ENCODE data around the genes TCHH, LCE1E, LCE1D, LCE1B, IVL, SPRR2D, S100A12, S100A5, S100A3 and INTS3.

DNA sequence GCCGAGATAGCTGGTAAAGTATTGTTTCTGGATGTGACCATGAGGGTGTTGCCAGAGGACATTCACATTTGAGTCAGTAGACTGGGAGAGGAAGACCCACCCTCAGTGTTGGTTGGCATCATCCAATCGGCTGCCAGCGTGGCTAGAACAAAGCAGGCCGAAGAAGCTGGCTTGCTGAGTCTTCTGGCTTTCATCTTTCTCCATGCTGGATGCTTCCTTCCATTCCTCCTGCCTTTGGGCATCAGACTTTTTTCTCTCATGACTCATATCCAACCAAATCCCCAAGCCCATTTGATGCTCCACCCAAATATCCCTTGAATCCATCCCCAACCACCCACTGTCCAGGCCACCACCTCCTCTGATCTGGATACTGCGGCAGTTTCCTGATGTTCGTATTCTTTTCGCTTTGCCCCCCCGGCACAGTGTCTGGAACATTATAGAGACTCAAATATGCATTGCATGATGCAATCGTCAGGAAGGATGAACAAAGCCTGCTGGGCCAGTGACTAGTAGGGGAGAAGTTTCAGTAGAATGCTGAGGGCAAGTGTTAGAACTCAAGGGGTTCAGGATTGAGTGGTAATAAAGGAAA is 7.8 kb downstream of the S100A11 start:
- PRO-cap = no peak

DNA sequence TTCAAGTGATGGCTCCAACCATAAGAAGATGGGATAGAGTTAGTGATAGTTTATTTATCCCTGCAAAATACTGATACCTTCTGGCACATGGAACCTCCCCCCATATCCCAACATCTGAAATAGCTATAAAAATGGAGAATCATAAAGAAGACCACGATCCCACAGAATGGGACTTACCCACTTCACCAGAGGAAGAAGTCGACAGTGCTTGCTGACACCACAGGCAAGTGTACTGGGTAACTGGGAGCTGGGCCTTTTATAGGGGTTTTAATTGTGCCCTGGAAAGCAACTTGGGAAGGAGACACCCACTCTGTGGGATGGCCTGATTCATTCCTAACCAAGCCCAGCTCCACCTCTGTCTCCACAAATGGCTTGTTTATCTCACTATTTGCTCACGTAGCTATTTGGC is at the start of gene TCHH:
TCHH (minus strand) TSS at position 231 of the 409 bp plus-strand sequence.
- PRO-cap = no peak

DNA sequence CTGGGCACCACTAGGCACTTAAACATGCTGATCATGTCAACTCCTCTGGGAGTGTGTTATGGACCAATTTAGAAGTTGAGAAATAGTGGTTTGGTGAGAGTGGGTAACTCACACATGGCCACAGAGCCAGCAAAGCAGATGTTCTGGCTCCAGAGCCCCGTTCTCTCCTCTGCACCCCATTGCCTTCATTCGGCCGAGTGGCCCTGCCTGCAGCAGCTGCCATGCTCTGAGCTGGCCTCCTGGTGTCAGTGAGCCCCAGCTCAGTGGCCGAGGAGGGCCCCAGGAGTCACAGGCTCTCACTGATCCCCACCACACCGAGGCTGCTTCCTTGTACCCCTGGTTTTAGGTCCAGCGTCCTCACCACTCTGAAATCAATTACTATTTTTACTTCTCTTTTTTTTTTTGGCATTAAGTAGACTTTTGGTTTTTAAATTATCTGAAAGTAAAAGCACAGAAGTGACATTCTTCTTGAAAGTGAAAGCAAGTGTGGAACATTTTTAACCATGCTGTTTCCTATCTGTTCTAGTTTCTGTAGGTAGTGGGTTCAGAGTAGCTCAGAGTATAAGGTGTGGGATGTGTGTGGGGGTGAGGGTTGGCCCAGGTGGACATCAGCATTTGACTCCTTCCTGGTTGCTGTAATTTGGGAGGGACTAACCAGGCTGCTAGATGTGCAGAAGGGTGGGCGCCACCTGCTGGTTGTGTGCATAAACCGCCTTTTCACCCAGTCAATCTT is 45.9 kb upstream of the CRNN start:
- PRO-cap = no peak

DNA sequence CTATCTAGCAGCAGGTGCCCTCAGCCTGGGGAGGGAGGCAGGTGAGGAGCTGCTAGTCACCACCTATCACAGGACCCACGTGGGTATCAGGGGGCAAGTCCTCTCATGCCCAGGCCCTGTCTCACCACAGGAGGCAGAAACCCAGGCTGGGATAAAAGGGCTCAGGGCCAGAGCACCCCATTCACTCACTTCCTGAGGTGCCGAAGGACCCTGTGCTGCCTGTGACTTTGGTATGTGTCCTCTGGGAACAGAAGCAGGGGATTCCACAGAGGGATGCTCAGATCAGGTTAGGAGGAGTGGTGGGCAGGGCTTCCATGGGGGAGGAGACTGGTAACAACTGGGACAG is at the start of gene LCE1E:
LCE1E (plus strand) TSS at position 180 of the 346 bp plus-strand sequence.
- PRO-cap = no peak

DNA sequence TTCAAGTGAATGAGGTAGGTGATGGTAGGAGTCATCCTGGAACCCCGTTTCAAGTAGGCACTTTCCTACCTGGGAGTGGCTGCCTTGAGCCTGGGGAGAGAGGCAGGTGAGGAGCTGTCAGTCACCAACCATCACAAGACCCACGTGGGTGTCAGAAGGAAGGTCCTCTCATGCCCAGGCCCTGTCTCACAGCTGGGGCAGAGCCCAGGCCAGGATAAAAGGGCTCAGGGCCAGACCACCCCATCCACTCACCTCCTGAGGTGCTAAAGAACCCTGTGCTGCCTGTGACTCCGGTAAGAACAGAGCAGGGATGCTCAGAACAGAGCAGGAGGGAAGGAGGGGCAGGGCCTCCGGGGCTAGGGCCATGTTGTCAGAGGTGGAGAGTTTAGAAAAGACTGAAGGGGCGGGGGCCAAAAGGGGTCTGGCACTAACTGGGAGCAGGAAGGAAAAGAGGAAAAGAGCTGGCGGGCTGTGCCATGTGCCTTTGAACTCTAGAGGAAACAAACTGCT is at the start of gene LCE1D:
LCE1D (plus strand) TSS at position 243 of the 510 bp plus-strand sequence.
- PRO-cap = no peak

DNA sequence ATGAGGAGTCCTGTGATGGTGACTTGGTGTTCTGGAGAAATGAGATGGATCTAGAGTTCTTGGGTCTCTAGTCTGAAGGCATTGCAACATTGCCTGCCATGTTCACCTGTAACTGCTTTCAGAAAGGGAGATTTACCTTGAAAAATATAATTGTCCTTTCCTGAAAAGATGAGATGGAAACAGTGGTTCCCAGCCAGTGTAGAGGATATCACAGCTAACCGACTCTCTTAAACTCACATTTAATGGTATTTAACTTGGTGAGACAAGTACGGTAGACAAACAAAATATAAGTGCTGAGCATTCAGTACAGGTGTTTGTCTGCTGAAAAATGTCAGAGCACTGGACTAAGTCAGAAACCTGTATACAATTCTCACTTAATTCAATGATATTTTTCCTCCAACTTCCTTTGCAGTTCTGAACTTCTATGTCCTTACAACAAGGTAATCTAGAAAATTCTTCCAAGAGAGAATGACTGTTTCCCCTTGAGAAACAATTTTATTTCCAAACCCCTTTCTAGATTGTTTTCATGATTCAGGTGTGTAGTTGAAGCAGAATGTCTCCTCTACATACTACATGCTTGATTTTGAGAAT is at the start of gene LCE1B:
LCE1B (plus strand) TSS at position 412 of the 591 bp plus-strand sequence.
- PRO-cap = no peak

DNA sequence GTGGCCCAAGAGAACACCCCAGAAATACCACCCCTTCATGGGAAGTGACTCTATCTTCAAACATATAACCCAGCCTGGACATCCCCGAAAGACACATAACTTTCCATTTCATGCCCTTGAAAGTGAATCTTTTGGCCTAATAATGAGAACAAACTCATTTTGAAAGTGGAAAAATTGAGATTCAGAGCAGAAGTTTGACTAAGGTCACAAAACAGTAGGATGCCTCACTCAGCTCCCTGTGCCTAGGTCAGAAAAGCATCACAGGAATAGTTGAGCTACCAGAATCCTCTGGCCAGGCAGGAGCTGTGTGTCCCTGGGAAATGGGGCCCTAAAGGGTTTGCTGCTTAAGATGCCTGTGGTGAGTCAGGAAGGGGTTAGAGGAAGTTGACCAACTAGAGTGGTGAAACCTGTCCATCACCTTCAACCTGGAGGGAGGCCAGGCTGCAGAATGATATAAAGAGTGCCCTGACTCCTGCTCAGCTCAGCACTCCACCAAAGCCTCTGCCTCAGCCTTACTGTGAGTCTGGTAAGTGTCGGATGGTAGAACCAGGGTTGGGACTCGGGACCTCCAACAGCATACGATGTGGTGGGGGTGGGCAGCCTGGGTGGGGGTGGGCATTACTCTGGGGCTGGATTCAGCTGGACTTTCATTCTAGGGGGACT is at the start of gene IVL:
IVL (plus strand) TSS at position 483 of the 663 bp plus-strand sequence.
- PRO-cap = no peak

GRCh38 chr1:153040957-153041733 is at the start of gene SPRR2D:
TSS of gene SPRR2D (minus strand) at chr1:153041120.
- PRO-cap = no peak

- PRO-cap = no peak
Measured at GRCh38 chr1:153375451-153376045, at the start of gene S100A12. TSS of gene S100A12 (minus strand) at chr1:153375621.

DNA sequence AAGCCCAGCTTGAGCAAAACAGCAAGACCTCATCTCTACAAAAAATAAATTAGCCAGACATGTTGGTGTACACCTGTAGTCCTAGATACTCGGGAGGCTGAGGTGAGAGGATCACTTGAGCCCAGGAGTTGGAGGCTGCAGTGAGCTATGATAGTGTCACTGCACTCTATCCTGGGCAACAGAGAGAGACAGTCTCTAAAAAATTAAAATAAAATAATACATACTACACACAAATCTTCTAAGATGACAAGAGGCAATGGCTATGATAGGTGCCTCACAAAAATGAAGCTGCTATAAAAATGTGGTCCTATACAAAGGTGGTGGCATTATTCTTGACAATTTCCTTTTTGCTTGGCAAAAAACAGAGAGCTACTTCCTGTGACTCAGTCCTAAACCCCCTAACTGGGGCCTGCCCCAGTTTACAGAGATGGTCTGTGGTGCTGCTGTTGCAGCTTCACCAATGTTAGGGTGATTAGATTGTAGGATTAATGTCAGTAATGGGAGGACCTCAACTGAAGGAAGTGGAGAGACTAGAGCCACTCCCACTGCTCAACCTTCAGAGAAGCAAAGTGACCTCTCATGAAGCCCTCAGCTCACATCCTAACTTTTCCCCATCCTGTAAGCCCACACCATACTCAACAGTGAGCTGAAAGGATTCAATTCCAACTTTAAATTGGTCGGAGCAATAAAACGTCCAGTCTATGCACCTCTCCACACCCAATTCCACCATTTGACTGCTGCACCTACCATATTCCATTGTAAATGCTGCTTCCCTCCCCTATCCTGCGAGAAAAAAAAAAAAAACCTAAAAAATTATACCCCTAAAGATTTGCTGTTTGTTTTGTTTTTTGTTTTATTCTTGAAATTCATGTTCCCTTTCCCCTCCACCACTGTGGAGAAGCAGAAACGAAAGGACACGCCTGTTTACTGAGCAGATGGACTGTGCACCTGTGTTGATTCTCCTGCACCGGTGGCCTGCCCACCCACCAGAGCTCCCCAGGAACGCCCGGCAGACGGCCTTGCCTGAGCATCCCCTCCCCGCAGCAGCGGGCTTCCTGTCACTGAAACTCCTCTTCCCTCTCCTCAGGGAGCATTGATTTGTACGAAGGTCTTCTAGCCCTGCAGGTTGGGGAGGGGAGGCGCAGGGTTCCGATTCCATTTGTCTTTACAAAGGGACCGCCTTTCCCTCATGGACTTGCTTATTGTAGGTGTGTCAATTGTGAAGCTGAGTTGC is 3.5 kb downstream of the S100A6 start:
- PRO-cap = no peak

DNA sequence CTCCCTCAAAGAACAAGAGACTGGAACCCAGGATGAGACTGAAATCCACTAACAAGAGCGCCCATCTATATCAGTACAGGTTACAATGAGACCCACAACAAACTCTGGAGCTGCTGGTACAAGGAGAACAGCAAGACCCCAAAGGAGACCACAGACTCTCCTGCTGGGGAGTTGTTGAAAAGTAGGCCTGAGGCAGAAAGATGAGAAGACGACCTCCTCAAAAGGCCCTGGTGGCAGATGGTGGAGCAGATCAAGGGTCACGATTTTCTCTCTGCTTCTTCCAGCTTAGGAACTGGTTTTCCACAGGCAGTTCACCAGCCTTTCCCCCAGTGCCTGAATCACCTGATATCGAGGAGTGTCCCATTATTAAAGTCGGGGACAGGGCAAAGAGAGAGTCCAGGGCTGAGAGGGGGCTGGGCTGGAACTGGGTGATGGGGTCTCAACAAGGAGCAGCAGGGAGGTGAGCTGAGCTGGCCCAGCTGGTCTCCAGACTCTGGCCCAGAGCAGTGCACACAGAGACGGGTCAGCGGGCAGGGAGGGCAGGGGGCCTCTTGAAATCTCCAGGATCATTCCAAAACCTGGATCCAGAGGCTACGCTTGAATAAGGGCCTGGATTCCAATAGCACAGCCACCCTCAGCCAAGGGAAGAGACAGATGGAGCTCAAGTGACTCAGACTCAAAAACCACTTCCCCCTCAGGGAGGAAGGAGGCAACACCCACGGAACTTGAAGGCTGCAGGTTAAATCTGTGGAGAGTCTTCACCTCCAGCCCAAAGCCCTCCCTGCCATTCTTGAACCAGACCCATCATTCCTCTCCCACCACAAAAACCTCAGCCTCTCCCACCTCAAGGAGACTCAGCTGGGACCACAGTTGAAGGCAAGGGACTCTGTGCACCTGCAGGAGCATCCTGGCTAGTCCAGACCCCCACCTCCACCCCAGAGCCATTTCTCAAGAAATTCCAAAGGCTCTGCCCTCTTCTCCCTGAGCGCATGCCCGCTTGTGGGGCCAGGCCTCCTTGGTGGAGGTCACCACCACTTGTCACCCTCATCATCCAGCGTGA is at the start of gene S100A5:
S100A5 (minus strand) TSS at position 656 of the 1,060 bp plus-strand sequence.
- PRO-cap = no peak

- PRO-cap = unidirectional peak, minus-strand start at chr1:153549409
Measured at GRCh38 chr1:153548926-153549656, at the start of gene S100A3. TSS of gene S100A3 (minus strand) at chr1:153549258.

DNA sequence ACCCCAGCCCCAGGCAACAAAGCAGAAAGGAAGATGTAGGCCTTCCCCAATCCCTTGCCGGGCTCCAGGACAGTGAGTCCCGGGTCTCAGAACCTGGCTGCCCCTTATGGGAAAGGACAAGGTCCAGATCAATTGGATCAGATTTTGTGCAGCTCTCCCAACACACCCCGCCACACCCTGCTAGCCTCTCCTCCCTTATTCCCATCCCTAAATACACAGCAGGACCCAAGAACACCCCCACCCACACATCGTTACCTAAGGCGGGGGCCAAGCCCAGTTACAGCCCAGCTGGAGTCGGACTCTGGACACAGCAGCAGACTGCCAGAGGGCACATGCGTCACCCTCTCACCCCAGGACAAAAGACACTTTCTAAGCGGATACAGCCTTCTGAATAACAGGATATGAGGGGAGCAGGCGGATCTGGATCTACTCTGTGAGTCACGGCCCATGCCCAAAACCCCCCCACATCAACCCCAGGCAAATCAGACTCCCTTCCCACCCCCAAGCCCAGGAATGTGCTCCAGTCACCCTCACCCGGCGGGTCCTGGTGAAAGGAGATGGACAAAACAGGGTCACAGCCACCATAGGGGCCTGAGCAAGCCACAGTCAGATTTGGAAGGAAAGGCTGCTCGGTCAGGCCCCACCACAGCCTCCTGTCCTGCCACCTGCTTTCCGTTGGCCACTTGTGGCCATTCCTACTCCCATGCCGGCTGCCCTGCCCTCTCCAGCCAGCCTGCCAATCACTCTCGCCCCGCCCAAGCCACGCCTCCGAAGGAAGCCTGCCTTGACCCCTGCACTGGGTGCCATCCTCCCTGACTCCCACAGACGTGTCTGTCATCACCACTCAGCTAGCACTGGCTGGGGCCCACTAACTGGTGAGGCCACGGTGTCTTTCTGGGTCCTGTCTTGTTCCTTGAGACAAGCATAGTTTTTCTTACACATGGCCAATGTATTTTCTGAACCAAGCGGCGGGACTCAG is 4.0 kb downstream of the S100A16 start:
- PRO-cap = bidirectional peak, plus-strand start at position 527 of the sequence, minus-strand start at position 364 of the sequence

GRCh38 chr1:153623153-153623474 is 4.2 kb downstream of the S100A13 start:
- PRO-cap = no peak

DNA sequence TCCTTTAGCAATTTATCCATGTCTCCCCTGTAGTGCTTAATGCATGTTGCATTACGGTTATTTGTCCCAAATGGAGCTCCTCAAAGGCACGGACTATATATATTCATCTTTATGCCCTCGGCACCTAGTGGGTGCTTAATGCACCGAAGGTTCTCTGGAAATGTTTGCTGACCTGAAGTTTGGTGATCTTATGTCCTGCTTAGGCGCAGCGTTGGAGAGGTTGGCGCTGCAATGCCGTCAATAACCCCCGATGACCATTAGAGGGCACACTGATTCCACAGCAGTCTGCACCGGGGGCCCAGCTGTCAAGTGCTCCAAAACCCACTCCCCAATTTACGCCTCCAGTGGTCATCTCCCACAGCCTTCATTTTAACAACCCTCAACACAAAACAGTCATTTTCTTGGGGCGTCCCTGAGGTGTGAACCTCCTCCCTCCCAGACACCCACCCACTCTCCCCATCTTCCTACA is 848 bp upstream of the NPR1 start:
- PRO-cap = no peak

- PRO-cap = no peak
Measured at GRCh38 chr1:153685746-153686460, 7.4 kb downstream of the NPR1 start.

DNA sequence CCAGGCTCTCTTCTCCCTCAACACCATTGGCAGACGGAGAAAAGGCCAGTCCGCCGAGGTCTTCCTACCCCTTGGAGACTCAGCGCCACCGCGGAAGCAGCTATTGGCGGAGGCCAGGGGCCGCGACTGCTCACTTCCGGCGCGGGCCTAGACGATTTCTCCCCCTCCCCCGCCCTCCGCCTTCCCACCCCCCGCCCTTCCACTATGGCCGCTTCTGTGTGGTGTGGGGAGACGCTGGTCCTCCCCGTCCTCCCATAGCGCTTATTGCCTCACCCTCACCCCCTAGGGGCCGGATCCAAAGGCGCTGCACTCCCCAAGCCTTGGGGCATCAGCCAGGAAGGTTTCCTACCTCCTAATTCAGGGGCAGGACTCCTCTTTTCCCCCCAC is at the start of gene INTS3:
INTS3 (plus strand) TSS at position 179 of the 387 bp plus-strand sequence.
- PRO-cap = bidirectional peak, plus-strand start at position 205 of the sequence, minus-strand start outside the sequence

GRCh38 chr1:153790948-153791651 is 15.9 kb downstream of the SLC27A3 start:
- PRO-cap = no peak

- PRO-cap = no peak
Measured at GRCh38 chr1:153809172-153810089, 34.2 kb downstream of the SLC27A3 start.

DNA sequence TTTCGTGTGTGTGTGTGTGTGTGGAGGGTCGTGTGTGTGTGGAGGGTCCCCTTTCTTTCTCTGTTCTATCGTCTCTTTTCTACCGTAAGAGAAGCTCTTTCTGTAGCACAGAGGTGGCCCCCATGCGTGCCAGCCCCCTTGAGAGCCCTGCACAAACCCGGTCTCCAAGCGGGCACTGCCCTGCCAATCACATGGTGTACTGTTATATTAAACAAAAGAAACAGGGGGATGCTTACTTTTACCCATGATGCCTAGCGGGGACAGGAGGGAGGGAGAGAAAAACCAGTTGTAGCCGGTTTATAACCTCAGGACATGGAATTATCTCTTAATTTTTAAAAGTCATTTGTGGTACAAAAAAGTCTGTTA is 41.0 kb downstream of the GATAD2B start:
- PRO-cap = no peak